ENCODE measurements around the gene POLD2.

GRCh38 chr7:39631662-39631986, 8.3 kb downstream of the RALA start:
- RRBS = no CpG with 5 or more reads among the region's 4 CpGs

DNA sequence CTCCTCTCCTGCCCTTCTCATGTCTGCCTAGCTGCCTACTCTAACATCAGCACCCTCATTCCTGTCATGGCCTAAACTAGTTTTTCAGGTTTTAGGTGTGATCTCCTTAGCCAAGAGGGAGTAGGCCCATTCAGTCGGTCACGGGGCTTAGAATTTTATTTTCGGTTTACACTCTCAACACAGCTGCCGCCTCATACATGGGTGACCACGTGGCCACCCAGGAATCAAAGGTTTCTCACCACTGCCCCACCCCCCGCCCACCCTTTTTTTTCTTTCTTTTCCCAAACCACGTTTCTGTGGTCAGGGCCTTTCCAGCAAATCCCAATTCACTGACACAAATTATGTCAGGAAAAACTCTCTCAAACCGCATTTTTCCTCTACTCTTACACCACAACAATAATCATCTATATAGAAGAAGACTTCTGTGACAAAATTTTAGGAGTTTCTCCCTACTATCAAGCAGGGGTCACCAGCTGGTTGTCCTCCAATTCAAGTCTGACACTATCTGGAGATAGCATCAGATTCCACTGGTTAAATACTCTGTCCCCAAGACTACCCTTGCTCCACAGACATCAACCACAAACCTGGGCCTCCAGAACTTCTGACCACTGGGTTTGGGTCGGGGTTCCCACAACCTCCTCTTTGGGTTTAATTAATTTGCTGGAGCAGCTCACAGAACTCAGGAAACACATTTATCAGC, 97.4 kb downstream of the RALA start:
- RRBS = no CpG with 5 or more reads among the region's 9 CpGs

DNA sequence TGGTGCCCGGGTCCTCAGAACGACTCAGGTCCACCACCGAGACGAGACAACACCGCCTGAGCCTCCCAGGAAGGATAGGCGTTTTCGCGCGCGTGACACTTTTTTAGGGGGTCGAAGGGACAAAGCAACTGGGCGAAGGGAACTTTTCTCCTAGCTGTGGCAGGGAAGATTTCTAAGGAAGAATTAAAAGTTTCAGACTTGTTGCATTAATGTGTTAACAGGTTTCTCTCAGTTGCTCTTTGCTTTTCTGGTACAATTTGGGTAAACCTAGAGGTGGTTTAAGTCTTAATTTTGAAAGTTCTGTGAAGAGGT, 1.8 kb downstream of the CDK13 start:
- RRBS = no CpG with 5 or more reads among the region's 12 CpGs

DNA sequence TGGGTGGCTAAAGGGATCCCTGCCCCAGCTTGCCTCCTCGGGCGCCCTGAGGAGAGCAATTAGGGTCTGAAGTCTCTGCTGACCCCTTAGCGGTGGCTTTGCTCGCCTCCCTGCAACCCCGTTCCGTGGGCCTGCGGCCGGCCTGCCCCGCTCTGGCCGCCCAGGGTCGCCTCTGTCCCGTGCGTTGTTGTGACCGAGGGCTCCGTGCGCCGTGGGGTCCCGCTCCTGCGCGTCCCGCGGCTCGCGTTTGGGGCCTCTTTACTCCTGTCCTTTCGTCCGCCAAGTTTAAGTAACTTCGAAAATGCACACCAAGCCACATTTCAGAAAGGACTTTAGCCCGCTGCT, 308 bp downstream of the SUGCT start:
- RRBS = no CpG with 5 or more reads among the region's 28 CpGs

- RRBS = no CpG with 5 or more reads among the region's 12 CpGs
Measured at GRCh38 chr7:40135612-40135858, 730 bp downstream of the SUGCT start.

DNA sequence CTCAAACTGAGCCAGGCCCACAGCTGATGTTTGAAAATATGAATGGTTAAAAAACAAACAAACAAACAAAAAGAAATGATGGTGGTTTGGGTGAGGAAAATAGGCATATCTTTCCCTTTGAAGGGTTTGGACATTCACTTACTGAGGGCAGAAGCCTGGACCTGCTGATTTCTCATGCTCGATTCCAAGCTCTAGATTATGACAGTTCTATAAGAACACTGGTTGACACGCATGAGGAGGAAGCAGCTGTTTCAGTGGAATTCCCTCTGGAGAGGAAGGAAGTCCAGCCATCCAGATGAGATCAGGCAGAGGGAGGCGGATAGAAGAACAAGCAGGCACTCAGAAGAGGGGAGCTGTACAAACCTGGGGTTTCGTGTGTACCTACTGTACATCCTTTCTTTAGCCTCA, 692.0 kb downstream of the INHBA start:
- RRBS = no CpG with 5 or more reads among the region's 4 CpGs

DNA sequence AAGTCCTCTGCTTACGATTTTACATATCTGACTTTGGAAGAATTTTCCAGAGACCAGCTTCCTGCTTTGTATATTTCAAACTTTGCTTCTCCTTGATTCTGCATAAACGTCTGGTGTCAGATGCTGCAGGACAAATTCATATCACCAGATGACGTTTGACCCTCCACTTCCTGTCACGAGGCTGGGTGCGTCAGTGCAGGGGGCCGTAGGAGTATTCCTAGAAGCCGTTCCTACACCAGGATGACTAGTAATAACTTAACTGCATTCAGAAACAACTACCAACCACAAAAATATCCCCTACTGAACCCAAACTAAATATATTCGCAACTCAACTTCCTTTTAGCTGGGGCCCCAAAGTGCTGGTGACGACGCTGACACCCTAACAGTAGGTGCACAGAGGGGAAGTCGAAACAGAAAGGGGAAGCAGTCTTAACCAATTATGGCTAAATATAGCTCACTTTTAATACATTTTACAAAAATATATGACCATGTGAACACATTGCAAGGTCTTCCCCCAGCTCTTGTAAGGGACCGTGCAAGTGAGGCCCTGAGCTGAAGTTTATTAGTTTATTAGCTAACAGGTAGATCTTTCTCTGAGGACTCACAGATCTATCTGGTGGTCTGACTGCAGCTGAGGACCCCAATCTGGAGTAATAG, 178.8 kb upstream of the INHBA start:
- RRBS = no CpG with 5 or more reads among the region's 12 CpGs

GRCh38 chr7:41916316-41917183, 213.7 kb upstream of the INHBA start:
- RRBS = no CpG with 5 or more reads among the region's 9 CpGs

DNA sequence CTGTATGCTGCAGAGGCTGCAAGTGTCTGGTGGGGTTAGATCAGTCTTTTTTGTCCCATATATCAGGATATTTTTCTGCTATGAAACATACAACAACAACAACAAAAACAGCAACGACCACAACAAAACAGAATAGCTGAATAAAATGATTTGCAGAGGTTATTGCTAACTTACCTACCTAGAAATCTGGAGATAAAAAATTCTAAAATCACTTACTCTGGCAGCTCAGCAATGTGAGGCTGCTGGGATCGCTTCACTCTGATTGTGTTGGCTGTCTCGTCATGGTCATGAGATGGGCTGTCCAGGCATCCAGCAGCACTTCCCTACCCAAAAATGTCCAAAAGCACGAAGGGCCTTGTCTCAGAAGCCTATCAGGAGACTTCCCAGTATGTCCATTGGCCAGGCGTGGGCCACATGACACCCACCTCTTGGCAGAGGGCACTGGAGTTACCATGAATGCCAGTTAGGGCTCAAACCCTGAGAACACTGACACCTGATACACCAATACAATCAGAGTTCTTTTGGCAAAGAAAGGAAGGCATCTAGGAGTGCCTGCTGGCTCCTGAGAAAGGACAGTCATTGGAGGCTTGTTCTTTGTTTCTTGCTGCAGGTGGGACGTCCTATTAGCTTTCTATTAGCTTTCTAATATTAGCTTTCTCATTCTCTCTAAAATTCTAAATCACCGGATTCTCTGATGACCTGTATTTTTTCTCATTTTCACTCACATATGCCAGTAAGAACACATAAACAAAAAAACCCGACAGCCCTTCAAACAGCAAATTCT, 27.0 kb upstream of the GLI3 start:
- RRBS = no CpG with 5 or more reads among the region's 8 CpGs

GRCh38 chr7:42340274-42340801, 103.3 kb upstream of the GLI3 start:
- RRBS = no CpG with 5 or more reads among the region's 8 CpGs

- RRBS = no CpG with 5 or more reads among the region's 15 CpGs
Measured at GRCh38 chr7:43076433-43076959, 36.0 kb upstream of the HECW1 start.

DNA sequence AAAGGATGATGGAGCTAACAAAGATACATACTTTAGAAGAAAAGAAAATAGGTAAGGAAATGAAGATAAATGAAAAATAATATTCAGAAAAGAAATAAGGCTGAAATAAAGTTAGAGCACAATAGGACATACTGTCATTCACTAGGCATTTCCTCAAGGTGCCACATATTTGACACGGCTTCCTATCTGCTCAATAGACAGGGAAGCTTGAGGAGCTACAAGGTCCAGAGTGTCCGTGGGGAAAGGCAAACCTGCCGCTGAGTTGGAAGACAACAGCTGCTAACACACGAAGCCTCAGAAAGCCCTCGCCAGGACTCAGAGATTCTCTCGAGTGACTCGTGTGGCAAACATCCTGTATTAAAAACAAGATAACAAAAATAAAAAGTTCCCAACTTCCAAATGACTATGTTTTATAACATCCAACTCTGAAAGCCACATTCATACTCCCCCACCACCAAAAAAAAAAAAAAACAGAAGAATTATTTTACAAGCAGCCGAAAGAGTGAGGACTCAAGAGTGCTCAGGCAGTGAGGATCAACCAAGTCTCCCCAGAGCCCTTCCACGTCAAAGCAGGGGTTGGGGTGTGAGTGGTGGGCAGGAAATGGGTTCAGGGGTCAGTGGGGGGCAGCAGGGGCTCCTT, 67.6 kb downstream of the STK17A start:
- RRBS = no CpG with 5 or more reads among the region's 9 CpGs

DNA sequence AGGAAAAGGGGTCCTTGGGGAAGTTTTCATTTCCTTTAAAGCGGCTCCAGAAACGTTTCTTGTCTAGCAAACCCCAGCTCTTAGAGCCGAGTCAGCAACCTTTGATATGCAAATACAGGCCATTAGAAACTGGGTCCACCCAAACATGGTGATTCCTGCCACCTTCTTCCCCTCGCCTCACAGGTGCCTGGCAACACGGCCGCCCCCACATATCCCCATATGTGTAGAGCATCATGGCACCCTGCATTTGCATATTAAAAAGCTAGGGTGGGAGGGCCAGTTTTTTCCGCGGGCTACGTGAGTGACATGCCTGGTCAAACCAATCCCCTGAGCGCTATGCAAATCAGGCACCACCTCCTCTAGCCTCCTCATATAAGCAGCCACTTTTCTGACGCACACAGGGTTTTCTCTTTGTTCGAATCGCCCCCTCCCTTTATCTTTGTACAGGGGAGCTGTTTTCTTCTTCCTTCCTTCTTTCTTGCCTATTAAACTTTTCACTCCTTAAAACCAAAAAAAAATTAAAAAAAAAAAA, 60.0 kb downstream of the COA1 start:
- RRBS = no CpG with 5 or more reads among the region's 13 CpGs

DNA sequence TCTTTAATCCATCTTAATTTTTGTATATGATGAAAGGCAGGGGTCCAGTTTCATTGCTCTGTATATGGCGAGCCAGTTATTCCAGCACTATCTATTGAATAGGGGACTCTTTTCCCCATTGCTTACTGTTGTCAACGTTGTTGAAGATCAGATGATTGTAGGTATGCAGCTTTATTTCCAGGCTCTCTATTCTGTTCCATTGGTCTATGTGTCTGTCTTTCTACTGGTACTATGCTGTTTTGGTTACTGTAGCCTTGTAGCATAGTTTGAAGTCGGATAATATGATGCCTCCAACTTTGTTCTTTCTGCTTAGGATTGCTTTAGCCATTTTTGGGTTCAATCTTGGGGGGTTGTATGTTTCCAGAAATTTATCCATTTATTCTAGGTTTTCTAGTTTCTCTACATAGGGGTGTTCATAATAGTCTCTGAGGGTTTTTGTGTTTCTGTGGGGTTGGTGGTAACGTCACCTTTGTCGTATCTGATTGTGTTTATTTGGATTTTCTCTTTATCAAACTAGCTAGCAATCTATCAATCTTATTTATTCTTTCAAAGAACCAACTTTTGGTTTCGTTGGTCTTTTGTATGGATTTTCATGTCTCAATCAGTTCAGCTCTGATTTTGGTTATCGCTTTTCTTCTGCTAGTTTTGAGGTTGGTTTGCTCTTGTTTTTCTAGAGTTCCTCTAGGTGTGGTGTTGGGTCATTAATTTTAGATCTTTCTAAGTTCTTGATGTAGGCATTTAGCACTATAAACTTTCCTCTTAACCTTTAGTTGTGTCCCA, 26.9 kb downstream of the COA1 start:
- RRBS = no CpG with 5 or more reads among the region's 7 CpGs

GRCh38 chr7:43703512-43704460, 25.5 kb downstream of the COA1 start:
- RRBS = no CpG with 5 or more reads among the region's 3 CpGs

GRCh38 chr7:43758969-43759367, 488 bp downstream of the BLVRA start:
- RRBS = no CpG with 5 or more reads among the region's 30 CpGs

DNA sequence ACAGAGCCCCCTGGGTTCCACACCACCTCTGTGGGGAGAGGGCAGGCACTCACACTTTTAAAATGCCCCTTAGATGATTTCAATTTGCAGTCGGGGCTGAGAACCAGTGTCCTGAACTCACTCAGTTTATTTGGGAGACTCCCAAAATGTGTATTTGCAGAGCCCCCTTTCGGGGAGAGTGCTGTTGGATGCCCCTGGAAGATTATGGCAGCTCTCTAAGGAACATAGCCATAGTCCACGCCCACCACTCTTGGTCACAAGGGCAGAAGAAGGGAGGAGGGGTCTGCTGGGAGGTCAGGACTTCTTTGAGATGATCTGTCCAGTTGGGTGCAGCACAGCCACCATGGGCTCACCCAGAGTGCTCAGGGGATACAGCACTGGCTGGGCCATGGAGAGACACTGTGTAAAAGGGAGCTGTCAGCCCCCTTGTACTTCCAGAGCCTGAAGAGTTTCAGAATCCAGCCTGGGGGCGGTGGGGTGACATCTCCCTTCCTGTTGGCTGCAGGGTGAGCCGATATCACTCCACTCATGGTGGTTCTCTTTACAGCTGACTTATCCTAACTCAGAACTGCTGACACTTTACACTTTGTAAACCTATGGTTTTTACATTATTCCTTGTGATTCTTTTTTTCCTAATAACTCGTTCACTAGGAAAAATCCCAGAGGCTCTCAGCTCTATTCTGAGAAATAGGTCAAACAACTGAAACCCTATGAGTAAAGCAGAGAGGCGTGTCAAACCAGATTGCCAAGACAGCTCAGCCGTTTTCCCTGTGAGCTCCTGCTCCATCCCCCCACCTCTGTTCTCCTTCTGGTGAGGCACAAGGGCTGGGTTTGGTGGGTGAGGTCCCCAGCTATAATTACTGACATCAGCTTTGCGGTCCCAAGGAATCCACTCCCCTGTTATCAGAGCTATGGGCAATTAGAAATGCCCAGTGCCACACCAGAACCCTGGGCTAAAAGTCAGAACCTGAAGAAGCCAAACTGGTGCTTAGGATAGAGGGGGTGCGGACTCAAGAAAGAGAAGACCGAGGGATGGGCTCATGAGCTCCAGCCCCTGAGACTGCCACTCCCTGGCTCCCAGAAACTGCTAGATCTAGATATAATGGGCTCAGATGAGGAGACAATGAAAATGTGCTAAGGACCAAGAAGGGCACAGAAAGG, 3.2 kb upstream of the MRPS24 start:
- RRBS = no CpG with 5 or more reads among the region's 11 CpGs

GRCh38 chr7:44076884-44077116, 5.5 kb downstream of the POLM start:
- RRBS = no CpG with 5 or more reads among the region's 1 CpG

- RRBS = 76% methylated on average over 5 of the region's 41 CpGs
Measured at GRCh38 chr7:44113165-44113867, 9.2 kb downstream of the AEBP1 start.

- RRBS = 5% methylated on average over 12 of the region's 92 CpGs
Measured at GRCh38 chr7:44122901-44124061, at the start of gene POLD2. POLD2 (minus strand) TSS chr7:44123548.